Helper T cell (primary cell): ENCODE measurements around the genes SLC25A22, CD151, POLR2L, TSPAN4 and CHID1.

GRCh38 chr11:797819-798740, at the start of gene SLC25A22:
SLC25A22 (minus strand) TSS chr11:798281.
- PRO-cap, 2 experiments, result peak in 1 of 2 experiments; most common plus-strand start chr11:798045 (in 1); most common minus-strand start chr11:797916 (in 1)

DNA sequence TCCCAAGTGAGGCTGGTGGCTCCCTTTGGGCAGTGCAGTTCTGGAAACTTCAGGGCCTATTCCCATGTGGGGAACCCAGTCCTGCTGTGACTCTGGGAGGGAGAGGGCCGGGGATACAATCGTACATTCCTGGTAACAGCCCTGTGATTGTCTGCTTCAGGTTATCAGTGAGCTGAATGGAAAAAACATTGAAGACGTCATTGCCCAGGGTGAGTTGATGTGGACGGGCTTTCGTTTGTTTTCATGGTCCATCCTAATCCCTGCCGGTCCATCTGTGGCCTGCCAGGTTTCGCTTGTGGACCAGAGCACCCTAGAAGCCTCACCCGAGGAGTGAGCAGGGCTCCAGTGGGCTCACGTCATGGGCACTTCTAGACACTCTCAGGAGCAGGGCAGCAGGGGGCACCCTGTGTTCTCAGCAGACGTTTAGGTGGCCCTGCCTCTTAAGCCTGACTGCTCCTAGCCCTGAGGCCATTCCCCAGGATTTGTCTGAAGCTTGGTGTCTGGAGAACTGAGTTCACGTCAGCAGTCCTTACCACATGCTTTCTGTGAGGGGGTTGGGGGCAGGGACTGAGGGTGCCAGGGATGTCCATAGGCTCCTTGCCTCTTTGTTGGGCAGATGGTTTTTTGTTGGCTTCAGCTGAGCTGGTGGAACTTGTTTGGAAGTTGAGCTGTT, 1.8 kb downstream of the RPLP2 start:
- PRO-cap, 2 experiments, result no peak in any of the 2 experiments

GRCh38 chr11:812370-813152, 2.8 kb downstream of the RPLP2 start:
- PRO-cap, 2 experiments, result no peak in any of the 2 experiments

DNA sequence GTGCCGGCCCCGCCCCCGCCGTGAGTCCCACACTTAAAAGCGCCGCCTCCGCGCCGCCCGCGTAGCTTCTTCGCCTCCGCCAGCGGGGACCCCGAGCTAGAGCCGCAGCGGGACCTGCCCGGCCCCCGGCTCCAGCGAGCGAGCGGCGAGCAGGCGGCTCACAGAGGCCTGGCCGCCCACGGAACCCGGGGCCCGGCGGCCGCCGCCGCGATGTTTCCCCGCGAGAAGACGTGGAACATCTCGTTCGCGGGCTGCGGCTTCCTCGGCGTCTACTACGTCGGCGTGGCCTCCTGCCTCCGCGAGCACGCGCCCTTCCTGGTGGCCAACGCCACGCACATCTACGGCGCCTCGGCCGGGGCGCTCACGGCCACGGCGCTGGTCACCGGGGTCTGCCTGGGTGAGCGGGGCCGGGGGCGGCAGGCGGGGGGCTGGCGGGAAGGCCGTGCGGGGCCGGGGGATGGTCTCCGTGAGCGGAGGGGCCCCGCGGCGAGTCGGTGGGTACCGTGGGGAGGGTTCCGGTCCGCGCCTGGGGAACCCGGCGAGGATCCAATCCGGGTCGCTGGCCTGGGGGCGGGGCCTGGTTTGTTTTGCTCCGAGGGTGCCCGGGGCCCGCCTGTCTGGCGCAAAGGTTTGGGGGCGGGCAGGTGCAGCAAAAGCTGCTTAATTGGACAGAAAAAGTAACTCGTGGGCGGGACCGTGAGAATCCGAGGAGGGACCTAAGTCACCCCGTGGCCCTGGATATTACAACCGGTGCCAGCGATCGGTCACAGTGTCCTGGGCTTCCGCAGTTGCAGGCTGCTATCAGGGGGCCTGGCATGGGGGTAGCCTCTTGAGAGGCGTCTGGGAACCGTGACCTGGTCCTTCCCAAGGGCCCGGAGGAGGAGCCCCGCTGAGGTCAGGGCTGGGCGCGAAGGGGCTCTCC, 1.1 kb downstream of the PNPLA2 start:
- PRO-cap, 2 experiments, result peak in 2 of 2 experiments; most common plus-strand start position 64 of the sequence (in 2); most common minus-strand start position 227 of the sequence (in 1)

DNA sequence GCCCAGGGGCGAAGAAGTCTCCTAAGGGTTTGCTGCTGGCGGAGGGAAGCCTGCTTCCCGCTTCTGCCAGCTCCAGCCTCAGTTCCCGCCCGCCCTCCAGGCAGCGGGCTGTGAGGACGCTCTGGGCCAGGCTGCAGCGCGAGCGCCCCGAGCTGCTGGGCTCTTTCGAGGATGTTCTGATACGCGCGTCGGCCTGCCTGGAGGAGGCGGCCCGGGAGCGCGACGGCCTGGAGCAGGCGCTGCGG, 2.1 kb downstream of the CRACR2B start:
- PRO-cap, 2 experiments, result no peak in any of the 2 experiments

DNA sequence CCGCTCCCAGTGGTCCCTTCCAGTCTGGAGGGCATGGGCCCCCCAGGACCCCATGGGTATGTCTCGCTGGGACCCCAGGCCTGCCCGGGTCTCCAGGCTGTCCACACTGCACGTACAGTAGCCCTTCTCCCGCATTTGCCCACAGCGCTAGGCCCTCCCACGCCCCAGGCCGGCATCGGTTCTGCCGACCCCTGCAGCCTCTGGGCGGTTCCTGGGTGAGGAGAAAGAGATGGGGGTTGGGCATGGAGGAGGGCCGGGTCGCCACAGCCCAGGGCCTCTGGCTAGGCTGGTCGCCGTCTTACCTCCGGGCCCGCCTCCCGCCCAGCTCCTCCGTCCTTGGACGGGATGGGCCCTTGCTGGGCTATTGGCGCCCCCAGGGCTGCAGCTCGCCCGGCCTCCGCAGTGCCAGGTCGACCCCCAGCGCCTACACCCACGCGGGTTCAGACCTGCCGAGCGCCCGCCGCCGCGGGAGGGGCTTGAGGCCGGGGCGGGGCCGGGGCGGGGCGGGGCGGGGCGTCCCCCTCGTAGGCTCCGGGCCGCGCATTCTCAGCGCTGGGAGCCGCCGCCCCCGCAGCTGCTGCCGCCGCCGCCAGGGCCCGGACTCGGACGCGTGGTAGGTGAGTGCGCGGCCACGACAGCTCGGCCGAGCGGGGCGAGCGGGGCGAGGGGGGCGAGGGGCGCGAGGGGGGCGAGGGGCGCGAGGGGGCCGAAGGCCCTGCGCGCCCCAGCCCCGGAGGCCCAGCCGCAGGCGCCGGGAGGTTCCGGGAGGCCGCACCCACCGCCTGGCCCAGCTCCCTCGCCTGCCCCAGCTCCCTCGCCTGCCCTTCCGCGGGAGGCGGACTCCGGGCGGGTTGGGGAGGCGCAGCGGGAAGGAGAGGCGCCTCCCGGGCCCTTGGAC, at the start of gene CD151:
Gene CD151, plus strand, starts transcription at position 543 of the 898 bp plus-strand sequence.
- PRO-cap, 2 experiments, result peak in 2 of 2 experiments; most common plus-strand start position 543 of the sequence (in 2)

DNA sequence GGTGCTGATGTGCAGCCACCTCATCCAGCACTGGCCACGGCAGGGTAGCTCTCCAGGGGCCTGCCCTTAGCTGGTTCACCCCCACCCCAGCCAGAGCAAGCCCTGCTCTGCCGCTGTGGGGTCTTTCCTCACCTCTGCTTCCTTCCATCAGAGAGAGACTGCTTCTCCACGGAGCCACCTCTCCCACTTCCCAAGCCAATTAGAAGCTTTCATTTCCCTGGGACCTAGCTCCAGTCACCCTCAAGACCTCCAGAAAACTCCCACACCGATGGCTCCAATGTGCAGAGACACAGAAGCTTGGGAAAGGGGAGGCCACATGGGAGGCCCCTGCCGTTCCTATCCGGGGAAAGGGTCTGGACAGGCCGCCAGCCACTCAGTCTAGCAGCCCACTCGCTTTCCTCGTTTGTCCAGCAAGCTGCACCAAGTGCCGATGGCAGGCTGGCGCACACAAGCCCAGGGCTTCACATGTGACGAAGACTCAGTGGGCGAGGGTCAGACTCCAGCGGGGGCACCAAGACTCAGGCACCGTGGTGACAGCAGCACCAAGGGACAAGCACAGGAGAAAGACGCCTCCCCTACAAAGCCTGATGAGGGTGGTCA, 1.4 kb downstream of the POLR2L start:
- PRO-cap, 2 experiments, result no peak in any of the 2 experiments

- PRO-cap, 2 experiments, result peak in 2 of 2 experiments; most common minus-strand start chr11:842529 (in 2)
Measured at GRCh38 chr11:842361-842623, at the start of gene POLR2L. POLR2L (minus strand) TSS chr11:842529.

DNA sequence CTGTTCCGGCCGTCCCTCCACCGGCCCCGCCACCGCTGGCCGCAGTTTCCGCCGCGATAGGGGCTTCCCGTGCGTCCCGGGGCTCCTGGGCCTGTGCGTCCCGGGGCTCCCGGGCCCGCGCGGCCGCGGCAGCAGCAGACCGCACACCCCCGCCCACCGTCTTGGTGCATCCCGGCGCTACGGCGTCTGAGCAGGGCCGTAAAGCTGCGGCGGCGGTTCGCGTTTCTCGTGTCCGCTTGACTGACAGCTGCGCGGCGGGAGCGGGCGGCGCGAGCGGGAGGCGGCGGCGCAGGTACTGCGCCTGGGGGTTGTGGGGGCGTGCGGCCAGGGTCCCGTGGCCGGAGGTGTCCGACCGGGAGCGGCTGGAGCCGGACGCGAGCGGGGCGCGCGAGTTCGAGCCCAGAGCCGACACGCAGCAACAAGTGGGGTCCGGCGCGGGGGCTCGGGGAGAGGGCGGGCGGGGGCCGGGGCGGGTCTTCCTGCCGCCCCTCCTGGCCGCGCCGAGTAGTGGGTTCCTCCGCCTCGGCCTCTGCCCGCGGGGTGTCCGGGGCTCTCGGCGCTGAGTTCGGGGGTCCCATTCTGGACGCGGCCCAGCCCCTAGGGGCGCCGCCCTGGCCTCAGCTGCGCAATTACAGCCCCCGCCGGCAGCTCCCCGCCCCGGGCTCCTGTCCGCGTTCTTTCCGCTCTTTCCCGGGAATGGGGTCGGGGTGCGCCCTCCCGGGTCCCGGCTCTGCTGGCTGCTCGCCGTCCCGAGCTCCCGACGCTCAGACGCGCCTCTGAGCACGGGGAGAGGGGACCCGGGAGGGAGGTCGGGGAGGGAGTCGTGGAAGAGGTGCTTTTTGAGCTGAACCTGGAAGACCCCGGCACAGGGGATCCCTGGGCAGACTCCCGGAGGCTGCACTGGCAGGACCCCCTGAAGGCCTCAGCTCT, at the start of gene TSPAN4:
Gene TSPAN4, plus strand, starts transcription at position 229 of the 930 bp plus-strand sequence.
- PRO-cap, 2 experiments, result no peak in any of the 2 experiments

DNA sequence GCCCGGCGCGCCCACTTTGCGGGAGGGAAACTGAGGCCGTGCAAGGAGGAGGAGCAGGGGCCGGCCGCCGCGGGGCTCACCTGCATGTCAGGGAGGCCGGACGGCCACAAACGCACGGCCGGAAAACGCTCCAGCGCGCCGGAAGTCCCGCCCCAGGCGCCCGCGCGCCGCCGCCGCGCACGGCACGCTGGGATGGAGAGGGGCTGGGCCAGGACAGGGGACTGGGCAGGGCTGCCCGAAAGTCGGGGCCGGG, at the start of gene CHID1:
Gene CHID1, minus strand, starts transcription at position 116 of the 253 bp plus-strand sequence.
- PRO-cap, 2 experiments, result peak in 2 of 2 experiments; most common plus-strand start position 211 of the sequence (in 2); most common minus-strand start position 108 of the sequence (in 1)

DNA sequence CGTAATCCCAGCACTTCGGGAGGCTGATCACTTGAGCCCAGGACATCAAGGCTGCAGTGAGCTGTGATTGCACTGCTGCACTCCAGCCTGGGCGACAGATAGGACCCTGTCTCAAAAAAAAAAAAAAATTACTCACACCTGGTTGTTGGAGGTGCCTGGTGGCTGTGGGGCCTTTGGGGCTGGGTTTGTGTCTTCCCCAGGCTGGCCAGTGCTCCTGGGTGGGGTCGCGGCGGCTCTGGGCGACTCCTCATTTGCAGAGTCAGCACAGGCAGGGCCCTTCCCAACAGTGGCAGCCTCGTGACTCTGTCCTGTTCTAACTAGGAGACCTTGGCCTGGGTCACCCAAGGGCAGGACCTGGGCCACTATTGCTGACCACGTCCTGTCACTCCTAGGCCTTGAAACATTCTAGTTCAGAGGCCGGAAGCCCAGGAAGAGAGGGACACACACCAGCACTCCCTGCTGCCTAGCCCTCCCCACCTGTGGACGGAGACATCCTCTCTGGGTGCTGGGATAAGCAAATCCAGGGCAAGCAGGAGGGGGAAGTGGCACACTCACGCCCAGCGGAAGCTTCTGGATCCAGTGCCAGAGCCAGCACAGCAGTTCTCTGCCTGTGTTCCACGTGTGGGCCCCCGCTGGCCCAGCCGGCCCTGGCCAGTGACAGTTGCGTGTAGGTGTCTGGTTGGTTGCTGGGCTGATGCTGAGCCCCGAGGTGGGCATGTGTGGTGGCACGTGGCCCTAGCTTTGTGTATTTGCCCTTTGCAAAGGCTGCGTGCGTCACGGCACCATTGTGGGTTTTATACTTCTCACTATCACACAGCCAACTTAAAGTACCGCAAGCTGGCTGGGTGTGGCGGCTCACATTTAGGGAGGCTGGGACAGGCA, 4.2 kb upstream of the CHID1 start:
- PRO-cap, 2 experiments, result no peak in any of the 2 experiments

DNA sequence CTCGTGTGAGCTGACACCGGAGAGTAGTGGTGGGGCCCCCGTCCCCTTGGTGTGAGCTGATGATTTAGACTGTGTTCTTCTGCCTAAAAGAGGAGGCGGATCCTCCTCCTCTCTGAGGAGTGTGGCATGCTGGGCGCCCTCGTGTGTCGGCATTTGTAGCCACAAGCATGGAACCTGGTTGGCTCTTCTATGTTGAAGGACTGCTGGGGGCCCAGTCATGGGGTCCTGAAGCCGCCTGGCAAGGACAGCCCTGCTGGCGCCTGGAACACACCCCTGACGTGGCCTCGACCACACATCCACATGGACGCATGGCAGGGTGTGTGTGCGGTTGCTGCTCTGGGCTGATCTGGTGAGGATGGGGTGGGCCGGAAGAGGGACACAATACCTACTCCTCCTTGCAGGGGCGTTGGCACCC, 50.2 kb downstream of the AP2A2 start:
- PRO-cap, 2 experiments, result no peak in any of the 2 experiments

GRCh38 chr11:1054823-1055172, 18.3 kb upstream of the MUC6 start:
- PRO-cap, 2 experiments, result no peak in any of the 2 experiments

GRCh38 chr11:1061089-1061560, 24.6 kb upstream of the MUC6 start:
- PRO-cap, 2 experiments, result no peak in any of the 2 experiments

GRCh38 chr11:1074403-1074721, 37.8 kb upstream of the MUC6 start:
- PRO-cap, 2 experiments, result no peak in any of the 2 experiments

DNA sequence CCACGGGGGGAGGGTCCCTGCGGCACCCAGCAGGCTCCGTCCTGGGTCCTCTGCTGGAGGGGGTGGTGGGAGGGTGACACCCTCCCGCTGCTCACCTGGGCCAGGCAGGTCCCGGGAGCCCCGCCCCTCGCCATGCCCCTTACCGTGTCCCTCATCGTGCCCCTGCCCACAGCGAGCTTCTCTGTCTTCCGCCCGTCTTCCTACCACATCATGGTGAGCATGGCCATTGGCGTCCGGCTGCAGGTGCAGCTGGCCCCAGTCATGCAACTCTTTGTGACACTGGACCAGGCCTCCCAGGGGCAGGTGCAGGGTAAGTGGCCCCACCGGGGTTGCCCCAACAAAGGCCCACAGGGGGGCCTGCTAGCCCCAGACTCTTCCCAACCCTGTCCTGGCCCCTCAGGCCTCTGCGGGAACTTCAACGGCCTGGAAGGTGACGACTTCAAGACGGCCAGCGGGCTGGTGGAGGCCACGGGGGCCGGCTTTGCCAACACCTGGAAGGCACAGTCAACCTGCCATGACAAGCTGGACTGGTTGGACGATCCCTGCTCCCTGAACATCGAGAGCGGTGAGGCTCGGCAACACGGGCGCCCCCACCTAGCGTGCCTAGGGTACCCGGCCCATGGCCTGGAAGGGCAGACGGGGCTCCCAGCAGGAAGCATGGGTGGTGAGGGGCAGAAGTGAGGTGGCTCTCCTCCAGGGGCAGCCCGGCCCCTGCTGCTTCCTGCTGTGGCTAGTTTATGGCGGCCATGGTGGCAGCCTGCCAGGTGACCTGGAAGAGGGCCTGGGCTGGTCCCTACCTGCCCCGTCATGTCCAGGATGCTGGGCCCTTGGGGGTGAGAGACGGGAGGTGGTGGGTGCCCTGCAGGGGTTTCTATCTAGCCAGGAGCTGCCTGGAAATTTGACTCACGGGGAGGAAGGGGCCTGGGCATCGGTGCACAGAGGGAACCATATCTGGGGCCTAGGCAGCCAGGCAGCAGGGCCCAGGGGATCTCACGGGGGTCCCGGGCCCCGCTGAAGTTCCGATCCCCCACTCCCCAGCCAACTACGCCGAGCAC, 47.1 kb upstream of the MUC6 start:
- PRO-cap, 2 experiments, result no peak in any of the 2 experiments

DNA sequence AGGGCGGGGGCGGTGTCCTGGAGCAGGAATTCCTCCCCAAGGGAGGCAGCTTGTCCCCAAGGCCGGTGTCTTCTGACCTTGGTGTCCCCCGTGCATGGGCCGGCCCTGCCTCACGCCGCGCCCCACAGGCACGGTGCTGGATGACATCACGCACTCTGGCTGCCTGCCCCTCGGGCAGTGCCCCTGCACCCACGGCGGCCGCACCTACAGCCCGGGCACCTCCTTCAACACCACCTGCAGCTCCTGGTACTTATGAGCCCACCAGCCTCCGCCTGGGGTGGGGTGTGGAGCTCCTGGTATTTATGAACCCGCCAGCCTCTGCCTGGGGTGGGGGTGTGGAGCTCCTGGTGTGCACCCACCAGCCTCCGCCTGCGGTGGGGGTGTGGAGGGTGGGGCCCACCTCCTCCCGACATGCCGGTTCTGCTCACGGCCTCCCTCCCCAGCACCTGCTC, 6.7 kb downstream of the MUC5B start:
- PRO-cap, 2 experiments, result no peak in any of the 2 experiments

GRCh38 chr11:1241355-1242666, 18.9 kb downstream of the MUC5B start:
- PRO-cap, 2 experiments, result no peak in any of the 2 experiments

DNA sequence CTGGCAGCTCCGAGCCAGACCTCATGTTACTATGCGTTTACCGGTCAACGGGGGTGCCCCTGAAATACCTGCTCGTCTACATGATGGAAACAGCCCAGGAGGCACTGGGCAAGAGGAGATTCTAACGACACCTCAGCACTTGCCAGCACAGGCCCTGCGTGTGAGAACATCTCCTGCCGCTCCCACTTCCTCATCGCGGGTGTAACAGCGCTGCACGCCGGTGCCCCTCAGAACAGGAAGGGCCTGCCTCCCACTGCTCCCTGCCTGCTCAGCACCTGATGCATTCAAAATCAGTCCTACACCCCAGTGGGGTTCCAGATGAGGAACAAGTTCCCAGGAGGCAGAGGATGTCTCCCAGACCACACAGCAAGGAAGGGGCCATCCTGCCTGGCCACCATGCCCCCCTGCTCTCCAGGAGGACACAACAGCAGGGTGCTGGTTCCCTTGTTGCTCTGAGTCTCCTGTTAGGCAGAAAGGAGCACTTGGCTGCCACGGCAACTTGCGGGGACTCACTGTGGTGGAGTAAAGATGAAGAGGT, 2.1 kb downstream of the TOLLIP start:
- PRO-cap, 2 experiments, result no peak in any of the 2 experiments

DNA sequence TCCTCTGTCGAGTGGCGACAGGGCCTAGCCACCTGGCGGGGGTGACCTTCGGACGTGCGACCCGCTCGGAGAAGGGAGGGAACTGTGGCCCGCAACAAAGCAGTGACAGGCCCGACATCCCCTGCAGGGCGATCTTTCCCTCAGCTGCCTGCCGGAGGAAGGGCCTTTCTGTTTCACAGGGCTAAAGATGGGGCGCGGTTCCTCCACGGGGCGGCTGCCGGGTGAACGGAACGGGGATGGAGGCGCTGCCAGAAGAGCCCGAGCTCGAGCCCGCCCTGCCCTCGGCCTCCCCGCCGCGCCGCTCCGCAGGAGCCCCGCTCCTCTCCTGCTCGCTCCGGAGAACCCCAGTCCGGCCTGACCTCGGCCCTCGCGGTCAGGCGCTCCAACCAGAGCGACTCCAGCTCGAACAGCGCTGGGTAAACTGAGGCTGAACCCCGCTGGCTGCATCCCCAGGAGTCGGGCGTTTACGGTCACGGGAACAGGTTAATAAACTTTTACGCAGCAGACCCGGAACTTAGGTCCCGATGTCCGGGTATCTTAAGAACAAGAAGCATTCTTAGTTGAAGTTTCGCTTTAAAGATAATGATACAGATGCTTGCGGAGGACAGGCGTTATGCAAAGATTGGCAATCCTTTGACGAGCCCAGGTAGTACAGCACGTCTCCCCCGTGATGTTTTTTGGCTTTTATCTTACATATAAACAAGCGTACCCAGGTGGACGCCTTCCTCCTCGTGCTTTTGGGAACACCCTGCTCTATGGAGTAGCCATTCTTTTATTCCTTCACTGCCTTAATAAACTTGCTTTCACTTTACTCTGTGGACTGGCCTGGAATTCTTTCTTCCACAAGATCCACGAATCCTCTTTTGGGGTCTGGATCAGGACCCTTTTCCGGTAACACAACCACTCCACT, 720 bp upstream of the TOLLIP start:
- PRO-cap, 2 experiments, result peak in 2 of 2 experiments; most common plus-strand start position 165 of the sequence (in 1); most common minus-strand start position 127 of the sequence (in 1)